ENCODE data around the gene FBP1.

GRCh38 chr9:92664699-92665197 is 5.2 kb downstream of the IPPK start:
- PRO-cap, result no peak
- RRBS, 2 experiments, result 44 to 77% methylated on average over 2 to 3 of the region's 10 CpGs

DNA sequence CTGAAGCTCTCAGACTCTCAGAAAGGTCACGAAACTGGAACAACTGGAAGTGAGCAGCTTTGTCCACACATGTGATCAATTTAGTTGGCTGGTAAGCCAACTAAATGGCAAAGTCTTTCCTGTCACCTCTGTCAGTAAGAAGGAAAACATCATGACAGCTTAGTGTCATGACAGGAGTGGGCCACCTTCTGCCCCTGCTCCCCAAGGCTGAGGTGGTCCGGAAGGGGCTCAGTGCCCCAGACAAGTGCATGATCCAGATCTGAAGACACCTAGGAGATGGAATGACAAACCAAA is 4.0 kb downstream of the IPPK start:
- PRO-cap, result no peak
- RRBS, 2 experiments, result no CpG with 5 or more reads among the region's 2 CpGs

GRCh38 chr9:92769335-92769607 is 4.6 kb upstream of the BICD2 start:
- PRO-cap, result no peak
- RRBS, 2 experiments, result no CpG with 5 or more reads among the region's 2 CpGs

- PRO-cap, result no peak
- RRBS, 2 experiments, result no CpG with 5 or more reads among the region's 6 CpGs
These were observed 1.2 kb downstream of the CARD19 start for GRCh38 chr9:93096980-93097815.

DNA sequence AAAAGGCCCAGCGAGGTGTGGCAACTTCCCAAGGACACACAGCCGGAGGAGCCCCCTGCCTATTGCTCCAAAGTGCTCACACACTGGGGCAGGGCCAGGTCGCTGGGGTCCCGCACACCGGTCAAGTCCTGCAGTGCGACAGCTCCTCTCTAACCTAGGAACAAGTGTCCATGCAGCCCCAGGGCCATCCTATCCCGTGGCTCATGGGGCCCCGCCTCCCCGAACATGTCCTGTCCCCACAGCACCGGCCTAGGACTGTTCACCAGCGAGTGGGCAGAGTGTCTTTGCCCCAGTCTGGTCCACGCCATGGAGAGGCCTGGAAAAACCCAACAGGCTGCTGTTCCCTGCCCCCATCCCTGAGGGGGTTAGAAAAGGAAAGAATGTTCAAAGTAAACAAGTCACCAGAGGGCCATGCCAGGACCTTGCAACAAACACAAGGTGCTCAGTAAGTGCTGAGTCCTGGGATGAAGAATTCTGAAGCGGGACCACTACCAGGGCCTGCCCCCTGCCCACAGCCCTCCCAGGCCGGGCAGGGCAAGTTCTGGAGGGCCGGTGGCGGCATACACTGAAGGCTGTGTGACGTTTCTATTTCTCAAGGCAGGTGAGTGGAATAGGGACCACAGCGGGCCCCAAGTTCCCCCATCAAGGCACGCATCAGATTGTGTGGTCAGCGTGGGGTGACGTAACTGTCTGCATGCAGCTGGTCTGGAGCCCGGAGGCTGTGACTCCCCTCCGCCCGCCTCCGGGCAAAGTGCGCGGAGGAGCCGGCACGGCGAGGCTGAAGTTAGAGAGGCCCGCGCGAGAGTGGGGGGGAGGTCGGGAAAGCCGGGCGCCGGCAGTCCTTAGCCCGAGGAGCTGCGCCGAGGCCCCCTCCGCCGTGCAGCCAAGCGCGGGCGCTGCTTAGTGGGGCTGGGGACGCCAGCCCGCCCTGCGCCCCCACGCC is 787 bp downstream of the NINJ1 start:
- PRO-cap, result bidirectional peak, plus-strand start at position 749 of the sequence, minus-strand start at position 755 of the sequence
- RRBS, 2 experiments, result 15 to 21% methylated on average over 12 to 19 of the region's 49 CpGs

DNA sequence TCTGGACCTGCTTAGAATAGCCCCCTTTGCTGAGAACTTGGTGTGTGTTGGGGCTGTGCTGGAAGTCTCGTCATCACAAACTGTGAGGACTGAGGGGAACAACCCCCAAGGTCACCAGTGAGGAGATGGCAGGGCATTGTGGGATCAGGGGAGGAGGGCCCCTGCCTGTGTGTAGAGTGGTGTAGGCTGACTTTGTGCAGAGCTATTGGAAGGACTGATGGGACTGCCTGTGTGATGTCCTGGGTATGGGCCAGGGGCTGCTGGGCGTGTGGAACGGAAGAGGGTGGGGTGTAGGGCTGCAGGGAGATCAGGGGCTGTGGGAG is 3.6 kb downstream of the WNK2 start:
- PRO-cap, result no peak
- RRBS, 2 experiments, result no CpG with 5 or more reads among the region's 3 CpGs

GRCh38 chr9:93222859-93223409 is 39.0 kb downstream of the WNK2 start:
- PRO-cap, result no peak
- RRBS, 2 experiments, result no CpG with 5 or more reads among the region's 10 CpGs

- PRO-cap, result no peak
- RRBS, 2 experiments, result no CpG with 5 or more reads among the region's 17 CpGs
These were observed 45.6 kb downstream of the WNK2 start for GRCh38 chr9:93229559-93229927.

DNA sequence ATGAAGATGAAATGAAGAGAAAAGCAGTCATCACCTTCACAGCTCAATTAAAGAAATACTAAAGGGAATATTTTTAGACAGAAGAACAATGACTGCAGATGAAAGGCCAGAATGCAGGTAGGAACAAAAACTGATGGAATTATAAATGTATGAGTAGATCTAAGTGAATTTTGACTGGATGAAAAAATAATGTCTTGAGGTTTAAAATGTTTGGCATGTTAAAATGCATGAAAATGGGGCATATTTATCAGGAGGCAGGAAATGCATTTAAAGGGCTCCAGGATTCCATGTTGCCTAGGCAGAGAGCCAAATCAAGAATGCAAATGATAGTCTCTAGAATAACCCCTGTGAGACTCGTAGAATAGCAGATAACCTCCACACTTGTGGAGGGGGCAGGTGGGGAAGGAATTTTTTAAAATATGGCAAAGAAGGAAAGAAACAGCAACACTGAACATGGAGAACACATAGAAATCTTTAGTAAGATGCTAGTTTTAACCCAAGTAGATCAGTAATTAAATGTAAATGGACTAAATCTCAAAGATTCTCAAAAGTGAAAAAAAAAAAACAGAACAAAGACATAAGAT is 98.1 kb downstream of the WNK2 start:
- PRO-cap, result no peak
- RRBS, 2 experiments, result no CpG with 5 or more reads among the region's 1 CpG

DNA sequence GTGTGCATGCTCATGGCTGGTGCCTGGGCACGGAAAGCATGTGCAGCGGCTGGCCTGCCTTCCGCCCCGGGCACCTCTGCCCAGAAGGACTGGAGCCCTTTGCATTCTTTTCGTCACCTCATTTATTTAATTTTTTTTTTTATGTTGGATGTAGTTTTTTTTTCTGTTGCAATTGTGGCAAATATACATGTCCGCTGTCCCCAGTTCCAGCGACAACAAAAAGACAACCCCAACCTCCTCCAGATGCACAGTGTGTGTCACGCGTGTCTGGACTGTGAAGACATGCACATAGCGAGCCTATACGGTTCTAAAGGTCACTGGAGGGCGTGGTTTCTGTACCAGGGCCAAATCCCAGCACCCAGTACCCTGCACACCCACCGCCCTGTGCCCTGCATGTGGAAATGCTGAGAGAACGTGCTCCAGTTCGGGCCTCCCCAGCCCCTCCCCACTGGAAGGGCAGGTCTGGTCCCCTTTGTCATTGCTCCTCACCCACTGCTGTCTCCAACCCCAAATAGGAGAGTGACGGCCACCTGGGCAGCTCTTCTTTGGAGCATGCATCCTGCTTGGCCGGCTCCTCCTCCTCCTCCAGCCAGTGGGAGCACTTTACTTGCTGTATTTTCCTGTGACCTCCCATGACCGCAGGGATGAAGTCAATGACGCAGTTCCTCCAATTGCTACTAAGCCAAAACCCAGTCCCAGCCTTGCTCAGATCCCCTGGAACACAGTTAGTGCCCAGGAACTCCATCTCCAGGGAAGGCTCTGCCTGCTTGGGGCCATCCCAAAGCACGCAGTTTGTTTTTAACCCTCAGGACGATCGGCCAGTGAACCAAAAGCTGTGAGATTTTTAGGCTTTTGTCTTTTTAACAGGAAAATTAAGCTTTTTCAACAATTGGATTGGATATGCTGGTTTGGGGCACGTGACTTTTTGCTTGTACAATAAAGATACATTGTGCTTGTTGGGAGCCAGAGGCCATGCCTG is 116.7 kb downstream of the WNK2 start:
- PRO-cap, result no peak
- RRBS, 2 experiments, result no CpG with 5 or more reads among the region's 23 CpGs

GRCh38 chr9:93465815-93466379 is 12.5 kb upstream of the FAM120AOS start:
- PRO-cap, result no peak
- RRBS, 2 experiments, result no CpG with 5 or more reads among the region's 6 CpGs

- PRO-cap, result no peak
- RRBS, 2 experiments, result no CpG with 5 or more reads among the region's 7 CpGs
These were observed 56.6 kb upstream of the FAM120AOS start for GRCh38 chr9:93510025-93510393.

- PRO-cap, result no peak
- RRBS, 2 experiments, result no CpG with 5 or more reads among the region's 16 CpGs
These were observed 58.0 kb upstream of the PHF2 start for GRCh38 chr9:93518258-93518944.

- PRO-cap, result bidirectional peak, plus-strand start at chr9:94166109, minus-strand start at chr9:94165813; unidirectional peak, plus-strand start at chr9:94166109; unidirectional peak, plus-strand start at chr9:94166258; bidirectional peak, plus-strand start at chr9:94167006, minus-strand start at chr9:94166673
- RRBS, 2 experiments, result 2% methylated on average over 27 of the region's 93 CpGs
These were observed 81.9 kb downstream of the PTPDC1 start for GRCh38 chr9:94166068-94166698.

DNA sequence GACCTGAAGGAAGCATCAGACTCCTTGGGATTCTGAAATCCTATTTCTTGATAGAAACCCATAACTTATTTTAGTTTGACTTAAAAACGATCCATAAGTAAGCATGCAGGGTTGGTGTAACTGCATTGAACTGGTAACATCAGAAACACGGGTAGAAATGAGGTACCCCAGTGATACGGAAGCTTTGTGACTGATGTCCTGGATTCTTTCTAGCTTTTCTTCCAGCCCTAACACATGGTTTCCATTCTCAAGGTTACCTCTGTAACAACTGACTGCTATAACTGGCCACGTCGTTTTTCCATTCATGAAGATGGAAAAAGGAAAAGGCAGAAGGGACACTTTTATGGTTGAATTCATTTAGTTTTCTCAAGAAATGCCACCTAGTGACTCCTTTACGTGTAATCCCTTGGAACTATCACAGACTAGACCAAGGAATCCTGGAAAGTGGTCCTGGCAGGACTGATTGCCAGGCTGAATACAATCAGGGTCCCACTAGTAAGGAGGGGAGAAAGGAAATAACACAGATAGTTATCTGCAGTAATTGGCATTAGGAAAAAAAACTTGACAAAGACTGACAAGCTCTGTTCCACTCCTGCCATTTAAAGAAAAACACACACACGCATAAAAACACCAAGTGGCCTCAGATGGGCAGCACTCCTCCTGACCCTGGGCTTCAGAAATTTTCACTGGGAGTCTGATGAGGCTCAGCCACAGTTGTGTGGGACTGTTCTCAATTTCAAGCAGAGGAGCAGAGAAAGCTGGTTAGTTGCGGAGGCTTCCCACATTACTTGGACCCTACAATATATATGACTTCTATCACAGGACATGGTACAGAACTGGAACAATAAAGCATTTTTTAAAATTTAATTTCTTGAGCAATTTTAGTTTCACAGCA is 77.5 kb upstream of the ZNF169 start:
- PRO-cap, result no peak
- RRBS, 2 experiments, result no CpG with 5 or more reads among the region's 8 CpGs

DNA sequence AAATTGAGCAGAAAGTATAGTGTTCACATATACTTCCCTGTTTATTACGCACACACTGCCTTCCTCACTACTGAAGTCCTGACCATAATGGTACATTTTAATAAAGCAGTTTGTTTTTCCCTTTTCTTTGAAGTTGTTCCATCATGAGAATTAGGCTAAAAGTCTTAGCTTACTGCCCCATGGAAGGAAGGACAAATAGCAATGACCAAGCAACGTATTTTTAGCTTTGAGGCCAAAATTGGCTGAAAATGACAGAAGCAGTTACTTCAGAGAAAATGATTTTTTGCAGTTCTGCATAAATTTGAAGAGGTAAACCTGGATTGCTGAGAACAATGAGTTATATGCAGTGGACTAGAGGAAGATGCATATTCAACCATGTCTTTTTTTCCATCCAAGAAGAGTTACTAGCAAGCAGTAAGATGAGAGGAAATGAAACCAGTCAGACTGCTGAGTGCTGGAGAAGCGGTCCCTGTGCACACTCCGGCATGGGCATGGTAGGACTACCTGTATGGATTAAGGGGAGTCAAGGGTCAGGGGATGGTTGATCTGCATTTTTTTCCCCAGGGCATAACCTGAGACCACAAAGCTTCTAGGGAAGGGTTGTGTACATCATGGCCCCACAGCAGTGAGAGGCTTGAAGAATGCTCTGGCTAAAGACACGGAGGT is 76.7 kb upstream of the ZNF169 start:
- PRO-cap, result no peak
- RRBS, 2 experiments, result no CpG with 5 or more reads among the region's 5 CpGs

GRCh38 chr9:94440728-94441461 is 66.5 kb downstream of the MFSD14B start:
- PRO-cap, result no peak
- RRBS, 2 experiments, result no CpG with 5 or more reads among the region's 7 CpGs

DNA sequence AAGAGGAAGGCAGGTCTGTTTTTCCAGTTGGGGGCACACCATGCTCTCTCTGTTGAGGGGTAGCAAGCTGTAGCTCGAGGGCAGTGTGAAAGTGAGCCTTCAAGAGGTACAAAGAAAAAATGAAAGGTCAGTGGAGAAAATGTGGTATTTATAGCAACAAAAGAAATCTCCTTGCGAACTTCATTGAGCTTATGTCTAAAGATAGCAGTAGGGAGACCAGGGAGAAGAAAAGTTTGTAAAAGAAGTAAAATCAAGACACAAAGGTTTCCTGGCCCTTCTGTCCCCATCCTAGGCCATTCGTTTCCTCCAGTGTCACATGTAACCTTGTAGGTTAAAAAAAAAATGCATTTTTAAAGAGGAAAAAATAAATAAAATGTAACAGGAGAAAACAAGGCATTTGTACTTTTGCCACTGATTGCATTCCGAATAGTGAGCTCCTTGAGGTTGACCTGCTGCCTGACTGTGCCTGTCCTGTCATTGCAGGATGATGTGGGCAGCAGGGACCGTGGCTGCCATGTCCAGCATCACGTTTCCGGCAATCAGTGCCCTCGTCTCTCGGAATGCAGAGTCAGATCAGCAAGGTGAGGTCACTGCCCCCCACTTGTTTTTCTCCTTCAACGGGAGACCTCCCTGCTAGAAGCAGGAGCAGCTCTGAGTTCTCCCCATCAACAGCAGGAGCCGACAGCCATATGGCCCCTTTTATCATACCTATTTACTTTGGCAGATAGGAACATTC is 81.6 kb downstream of the MFSD14B start:
- PRO-cap, result no peak
- RRBS, 2 experiments, result no CpG with 5 or more reads among the region's 11 CpGs

- PRO-cap, result no peak
- RRBS, 2 experiments, result under 1 to 2% methylated on average over 9 of the region's 71 CpGs
These were observed at the start of gene FBP1 for GRCh38 chr9:94638886-94639699. Gene FBP1, minus strand, starts transcription at chr9:94639518.

DNA sequence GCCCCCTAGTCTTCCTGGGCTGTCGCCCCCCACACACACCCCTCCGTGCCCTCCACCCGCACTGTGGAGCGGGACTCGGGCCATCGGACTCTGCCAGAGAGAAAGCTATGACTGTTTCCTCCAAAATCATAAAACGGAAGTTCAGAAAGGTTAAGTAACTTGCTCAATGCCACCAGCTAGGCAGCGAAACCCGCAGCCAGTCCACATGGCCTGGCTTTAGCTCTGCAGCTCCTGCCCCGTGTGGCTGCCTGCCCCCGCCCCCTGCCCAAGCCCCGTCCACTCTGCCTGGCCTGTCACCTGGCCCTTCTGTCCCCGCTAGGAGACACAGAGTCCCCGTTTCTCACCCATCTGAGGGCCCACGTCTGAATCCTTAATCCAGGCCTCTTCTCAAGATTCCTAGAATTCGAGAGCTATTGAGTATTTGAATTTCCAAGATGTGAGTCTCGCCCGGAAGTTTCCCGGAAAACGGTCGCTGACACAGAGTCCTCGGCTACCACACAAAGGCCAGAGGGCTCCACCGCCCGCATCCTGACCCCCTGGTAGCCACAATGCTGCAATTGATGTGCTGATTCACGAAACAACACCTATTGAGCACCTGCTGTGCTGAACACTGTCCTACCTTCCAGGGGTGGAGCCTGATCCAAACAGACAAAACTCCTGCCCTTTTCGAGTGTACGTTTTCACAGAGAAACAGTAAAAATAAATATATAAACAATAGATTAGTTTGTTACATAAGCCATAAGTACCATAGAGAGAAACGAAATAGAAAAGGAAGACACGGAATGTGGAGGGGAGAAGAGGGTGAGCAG is 586 bp upstream of the FBP1 start:
- PRO-cap, result no peak
- RRBS, 2 experiments, result no CpG with 5 or more reads among the region's 29 CpGs